Cardiac ventricle fibroblast (primary cell): ENCODE measurements around a stretch of chr9.

GRCh38 chr9:89448129-89448916, 49.6 kb downstream of the SEMA4D start:
- RAMPAGE, long total RNA = no peak

- RAMPAGE, long total RNA = no peak
These were observed 20.5 kb downstream of the SEMA4D start for GRCh38 chr9:89477361-89477784.

GRCh38 chr9:89523915-89524259, 26.0 kb upstream of the SEMA4D start:
- RAMPAGE, long total RNA = no peak

DNA sequence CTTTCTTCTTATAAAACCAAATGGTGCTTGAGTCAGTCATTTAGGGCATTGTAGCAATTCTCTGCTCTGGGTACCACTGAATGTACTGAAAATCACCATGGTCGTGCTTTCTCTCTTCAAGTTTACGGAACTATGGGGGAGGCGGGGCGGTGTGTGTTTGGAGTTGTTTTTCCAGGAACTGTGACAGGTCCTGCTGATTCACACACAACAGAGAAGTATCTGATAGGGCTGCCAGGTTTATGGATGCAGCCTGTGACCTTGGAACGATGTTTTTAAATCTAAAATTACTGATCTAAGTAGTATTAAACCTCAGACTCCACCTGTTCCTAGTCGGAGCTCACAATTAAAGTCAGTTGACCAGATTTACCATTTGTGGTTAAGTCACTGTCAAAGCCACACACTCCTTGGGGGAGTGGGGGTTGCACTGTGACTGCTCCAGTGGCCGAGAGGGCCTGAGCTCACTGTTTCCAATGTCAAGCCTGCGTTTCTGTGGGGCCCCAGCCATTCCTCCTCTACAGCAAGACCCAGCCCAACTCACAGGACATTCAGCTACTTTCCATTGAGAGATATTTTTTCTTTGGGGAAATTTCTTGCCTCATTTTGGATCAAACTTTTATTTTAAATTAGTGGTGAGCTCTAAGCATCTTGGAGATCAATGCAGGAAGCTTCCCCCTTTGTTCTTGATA, 44.4 kb downstream of the GADD45G start:
- RAMPAGE, long total RNA = no peak

DNA sequence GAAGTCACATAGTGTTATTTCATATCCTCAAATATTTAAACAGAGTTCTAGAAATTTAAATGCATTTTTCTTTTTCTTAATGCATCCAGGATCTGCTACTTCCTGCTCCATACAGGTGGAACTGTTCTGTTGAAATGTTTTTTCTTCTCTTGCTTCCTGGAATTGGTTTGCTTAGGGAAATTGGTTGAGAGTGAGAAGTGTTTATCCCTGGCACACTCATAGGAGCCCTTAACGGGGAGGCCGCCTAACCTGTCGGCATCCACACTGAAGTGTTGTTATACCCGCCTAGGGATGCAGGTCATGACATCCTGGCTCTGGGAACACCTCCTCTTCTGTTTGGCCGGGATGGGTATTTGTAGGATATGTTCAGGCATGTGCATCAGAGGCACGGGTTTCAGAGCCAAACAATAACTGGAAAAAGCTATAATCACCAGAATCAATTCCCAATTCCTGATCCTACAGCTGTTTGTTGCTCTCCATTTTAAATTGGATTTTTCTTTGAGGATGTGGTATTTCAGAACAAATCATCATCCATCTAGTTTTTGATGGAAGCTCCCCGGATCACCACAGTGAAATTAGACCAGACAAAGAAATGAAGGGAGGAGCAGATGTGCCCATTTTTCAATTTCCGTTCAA, 239.8 kb downstream of the GADD45G start:
- RAMPAGE, long total RNA = no peak

DNA sequence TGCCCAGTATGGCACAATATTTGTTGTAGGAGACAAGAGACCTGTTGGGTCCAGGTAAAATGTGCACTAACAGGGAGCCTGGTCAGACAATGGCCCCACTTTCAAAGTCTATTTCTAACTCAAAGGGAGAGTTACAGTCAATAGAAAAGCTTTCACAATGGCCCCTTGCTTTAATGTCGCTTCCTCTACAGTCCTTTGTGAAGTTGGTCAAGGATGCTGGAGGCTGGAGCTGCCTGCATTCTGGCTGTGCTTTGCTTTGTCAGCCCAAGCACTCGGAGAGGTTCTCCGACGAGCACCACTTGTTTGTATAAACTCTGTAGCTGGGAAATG, 330.1 kb downstream of the GADD45G start:
- RAMPAGE, long total RNA = no peak

DNA sequence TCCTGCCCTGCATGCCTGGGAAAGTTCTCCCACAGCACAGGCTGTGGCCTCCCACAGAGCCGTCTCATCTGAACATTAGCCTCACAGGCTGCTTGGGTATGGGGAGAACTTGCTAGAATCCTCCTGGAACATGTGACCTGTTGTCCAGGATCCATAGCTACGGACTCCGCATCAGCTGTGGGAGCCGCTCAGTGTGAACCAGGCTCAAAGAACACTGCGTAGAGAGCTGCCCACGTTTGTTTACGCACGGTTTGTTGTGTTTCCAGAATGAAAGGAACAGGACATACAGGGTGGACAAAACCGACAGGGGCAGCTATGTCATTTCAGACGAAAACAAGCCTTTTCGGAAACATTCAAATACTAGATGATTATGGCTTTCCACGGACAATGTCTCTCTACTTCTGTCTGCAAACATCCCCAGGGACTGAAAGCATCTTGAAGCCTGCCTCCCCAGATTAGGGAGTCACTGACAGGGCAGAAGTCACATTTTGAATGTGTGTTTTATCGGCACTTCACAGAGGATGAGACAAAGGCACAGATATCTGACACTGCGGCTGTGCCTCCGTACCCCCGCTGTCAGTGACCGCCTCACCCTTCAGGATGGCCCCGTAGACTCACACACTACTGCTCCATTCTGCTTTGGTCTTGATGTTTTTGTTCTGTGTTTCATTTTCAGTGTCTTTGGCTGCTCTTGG, 390.3 kb downstream of the GADD45G start:
- RAMPAGE, long total RNA = no peak

DNA sequence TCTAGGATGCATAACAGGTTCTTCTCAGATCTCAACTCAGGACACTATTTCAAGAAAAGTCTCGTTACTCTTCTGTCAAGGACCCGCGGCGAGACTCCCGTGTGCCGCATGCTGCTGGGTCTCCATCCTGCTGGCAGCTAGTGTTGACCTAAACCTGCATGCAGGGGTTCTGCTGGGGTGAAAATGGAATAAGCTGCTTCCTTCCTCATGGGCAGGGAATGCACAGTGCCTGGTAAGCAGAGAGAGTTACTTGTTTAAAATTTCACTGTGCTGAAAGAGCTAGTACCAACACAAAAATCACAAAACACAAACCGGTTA, 416.5 kb downstream of the GADD45G start:
- RAMPAGE, long total RNA = no peak

GRCh38 chr9:90827043-90827528, 25.5 kb downstream of the SYK start:
- RAMPAGE, long total RNA = no peak

DNA sequence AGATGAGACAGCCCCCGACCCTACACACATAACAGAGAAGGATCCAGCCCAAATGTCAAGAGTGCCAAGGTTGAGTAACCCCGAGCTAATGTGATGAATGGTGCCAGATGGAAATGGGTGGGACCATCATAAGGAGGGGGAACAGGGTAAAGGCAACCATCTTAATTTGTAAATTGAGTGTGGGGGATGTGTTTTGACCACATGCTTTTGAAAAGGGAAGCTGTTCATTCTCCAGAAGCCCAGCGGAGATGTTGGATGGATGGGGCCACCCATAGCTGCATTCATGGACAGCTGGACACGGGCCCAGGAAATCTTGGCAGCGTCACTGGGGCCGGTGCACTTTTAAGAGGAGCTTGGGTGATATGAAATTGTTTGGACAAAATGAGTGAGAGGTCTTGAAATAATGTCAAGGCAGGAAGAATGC, 33.5 kb downstream of the SYK start:
- RAMPAGE, long total RNA = no peak

GRCh38 chr9:90880589-90880944, 78.9 kb downstream of the SYK start:
- RAMPAGE, long total RNA = no peak

DNA sequence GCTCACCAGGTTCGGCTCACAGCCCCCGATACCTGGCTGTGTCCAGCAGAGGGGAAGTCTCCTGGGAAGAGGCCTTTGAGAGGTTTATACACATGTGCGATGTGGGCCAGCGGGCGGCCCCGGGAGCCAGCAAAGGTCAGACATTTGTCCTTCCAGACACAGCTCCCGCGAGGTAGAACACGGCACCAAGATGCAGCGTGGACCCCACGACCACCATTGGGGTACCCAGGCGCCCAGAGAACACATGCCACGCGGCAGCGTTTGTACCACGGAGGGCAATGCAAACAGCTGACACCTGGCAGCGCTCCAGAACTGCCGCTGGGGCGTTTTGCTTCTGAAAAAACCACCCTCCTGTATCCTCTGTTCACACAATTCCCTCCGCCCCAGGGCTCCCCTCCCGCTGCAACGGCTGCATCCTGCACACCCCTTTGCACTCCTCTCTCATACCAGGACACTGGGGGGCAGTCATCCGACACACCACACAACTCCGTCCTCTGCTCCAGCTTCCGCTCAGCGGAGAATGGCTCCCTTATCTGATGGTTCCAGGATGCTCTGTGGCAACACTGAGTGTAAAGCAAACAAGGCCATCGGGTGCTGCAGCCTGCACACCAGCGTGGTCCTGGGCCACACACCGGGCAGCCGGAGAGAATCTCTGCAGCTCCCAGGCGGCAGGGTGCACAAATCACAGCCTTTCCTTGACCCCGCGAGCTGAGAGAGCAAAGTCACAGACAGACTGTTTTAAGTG, 235.4 kb downstream of the SYK start:
- RAMPAGE, long total RNA = no peak

DNA sequence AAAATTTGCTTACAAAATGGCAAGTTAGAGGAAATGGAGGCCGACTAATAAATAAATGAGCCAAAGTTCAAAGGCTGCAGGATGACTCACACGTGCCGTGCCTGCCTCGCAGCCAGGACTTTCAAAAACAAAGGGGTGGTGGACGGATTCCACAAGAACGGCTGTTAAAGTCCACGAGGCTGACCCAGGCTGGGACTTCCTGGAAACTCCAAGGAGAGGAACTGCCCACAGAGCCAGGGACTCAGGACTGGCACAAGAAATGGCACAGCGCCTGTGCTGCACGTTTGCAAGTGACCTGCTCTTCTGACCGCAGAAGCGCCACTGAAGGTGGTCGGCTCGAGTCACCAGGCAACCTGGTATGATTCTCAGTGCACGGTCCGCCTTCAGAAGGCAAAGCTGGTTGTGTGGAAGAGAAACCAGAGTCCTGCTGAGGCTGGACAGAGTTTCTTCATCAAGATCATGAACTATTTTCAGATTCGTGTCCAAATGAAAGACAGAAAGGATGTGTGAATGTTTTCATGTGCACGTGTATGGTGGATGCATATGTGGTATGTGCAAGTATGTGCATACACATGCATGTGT, 236.5 kb downstream of the SYK start:
- RAMPAGE, long total RNA = no peak

DNA sequence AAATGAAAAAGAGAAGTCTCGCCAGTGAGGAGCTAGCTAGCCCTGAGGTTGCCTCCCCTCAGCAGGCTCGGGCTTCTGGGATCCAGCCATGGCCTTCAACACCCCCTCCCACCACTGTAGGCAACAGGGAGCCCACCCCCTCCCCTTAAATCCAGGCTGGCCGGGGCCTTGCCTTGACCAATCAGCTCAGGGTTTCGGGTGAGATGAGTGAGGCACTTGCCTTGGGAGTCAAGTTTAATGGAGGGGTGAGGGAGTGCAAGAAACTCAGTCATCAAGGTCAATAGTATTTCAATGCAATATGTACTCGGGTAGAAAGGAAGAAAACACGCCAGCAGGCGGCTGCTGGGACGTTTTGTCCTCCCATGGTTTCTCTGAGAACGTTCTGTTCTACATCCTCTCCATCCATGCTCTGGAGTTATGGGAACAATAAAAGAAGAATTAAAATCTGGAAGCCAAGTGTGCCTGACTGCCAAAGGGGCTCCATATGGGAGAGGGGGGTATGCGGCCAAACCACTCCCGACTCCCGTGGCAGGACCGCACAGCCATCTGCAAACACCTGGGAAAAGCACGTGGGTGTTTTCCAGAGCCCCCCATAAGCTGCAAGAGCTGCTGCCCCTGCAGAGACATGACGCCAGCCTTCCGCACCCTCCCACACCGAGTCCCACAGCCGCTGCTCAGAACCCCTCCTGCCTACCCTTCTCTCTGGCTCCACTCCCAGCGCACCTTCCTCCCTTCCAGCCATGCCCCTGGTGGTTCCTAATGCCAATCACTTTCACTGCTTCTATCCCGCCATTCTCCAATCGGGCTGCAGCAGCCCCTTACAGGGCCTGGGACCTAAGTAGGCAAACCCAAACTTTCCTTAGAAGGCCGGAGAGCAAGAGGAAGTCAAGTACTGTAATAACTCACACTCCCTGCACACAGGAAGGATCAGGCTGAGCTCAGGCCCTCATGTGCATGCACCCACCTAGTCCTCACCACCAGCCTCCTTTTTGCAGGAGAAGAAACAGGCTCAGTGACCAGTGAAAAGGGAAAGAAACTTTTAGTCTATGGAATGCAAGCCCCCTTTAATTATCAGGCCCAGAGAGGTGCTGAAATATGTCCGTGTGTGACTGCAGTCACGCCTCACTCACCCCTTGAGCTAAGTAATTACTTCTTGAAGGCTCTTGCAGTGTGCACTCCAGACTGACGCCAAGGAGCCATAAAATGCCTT, 241.6 kb downstream of the SYK start:
- RAMPAGE, long total RNA = no peak

DNA sequence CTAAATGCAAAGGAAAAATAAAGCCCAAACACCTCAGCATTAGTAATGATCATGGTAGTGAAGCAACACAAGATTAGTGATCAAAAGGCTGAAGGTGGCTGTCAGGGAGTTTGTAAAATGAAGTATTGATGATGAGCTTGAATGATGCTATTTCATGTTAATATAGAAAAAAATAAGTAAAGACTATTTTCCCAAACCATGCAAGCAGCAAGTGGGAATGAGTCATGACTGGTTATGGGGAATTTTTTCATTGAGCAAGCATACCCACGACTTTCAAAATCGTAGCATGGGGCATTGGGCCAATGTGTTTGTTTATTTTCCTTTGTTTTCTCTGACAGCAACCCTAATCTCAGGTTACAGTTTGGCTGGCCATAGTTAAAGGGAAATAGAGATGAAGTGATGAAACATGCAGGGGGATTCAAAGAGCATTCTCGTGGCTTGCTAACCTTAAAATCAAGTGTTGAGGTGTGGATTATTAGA, 258.8 kb downstream of the SYK start:
- RAMPAGE, long total RNA = no peak

- RAMPAGE, long total RNA = no peak
These were observed 259.3 kb downstream of the SYK start for GRCh38 chr9:91060844-91061491.

DNA sequence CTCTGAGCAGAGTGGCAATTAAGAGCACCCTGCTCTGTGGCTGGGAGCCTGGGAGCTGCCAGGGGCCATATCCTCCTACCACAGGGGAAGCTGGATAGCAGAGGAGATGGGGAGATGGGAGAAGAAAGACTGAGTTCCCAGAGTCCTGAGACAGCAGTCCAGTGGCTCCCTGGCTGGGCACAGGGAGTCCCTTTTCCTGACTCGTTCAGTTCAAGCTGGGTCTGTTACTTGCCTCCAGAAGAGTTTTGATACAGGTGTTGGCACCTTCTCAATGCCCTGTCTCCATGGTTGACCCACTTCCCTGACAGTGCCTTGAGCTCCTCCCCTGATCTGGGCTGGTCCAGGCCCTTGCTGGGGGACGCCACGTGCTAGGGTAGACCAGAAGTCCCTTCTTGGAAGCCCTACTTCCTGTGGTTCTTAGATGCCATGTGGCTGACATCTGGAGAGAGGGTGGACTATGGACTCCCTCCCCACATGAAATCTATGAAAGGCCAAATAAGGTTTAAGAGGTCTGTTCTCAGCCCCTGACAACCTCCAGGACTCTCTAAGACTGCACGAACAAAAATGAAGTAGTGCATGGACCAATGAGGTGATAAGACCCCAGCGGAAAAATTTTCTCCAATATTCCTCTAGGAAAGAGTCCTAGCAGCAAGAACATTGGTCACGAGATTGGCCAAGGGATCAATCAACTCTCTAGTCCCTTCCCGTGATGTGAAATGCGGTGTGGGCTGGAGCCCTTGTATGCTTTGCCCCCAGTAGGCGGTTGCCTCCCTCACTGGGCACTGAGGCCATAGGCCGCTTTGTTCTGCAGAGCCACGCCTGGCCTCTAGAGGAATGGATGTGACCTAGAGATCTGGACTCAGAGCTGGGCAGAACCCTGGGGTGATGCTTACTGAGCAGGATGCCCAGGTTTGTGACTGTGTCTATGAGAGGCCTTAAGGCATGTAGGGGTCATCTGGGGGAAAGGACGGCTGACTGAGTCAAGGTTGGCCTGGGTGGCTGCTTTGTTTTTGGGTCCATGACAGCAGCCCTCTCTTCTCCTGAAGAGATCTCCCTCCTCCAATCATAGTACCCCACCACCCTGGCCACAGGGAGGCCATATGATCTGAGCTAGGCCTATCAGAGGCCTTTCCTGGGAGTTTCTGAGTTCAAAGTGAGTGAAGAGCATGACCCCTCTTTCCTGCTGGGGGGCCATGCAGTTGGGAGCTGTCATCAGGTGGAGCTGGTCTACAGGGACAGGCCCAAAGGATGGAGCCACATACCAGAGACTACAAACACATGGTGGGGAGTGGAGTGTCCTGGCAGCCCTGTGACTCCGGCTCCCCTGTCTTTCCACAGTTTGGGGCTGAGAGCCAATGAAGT, 165.8 kb downstream of the AUH start:
- RAMPAGE, long total RNA = no peak

DNA sequence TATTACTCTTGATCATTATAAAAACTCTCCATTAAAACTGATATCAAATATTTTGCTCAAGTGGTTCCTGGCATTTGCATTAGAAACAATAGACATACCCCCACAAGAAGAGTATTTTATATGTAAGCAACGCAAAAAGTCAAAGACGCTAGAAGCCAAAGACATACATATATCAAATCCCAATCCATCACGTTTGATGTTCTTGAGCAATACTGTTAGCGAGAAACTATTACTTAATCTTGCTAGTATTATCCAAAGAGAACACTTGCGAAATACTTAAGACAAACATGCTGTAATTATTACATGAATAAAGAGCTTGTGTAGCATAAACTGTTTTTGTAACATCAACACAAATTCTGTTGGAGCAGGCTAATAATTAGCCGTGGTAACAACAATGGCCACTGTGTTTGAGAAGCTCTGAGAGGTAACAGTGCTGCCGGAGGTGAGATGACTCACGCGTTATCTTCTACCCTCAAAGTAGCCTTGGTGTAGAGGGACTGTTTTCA, 164.0 kb downstream of the AUH start:
- RAMPAGE, long total RNA = no peak

DNA sequence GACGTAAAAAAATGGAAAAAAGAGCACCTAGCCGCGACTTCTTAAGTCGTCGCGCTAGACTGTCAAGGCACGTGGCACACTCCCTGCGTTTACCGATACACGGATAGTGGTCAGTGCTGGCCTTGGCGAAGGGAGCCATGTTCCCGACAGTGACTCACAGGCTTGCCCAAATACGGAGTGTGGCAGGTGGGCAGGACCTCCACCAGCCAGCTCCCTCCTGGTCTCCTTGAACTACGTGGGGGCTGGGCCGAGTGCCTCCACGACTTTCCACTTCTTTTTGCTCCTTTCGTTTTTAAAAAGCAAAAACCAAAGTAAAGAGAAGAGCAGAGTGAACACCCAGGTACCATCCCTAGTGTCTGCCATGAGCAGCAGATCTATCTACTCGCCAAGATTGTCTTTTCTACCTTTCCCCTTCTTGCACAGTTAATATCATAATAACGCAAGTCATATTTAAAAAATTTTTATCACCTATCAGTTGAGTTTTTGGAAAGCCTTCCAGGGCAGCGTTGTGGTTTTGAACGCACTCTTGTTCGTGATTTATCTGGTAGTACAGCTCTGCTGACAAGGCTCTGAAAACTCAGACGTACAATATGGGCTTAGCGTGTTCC, 1.4 kb upstream of the NFIL3 start:
- RAMPAGE, long total RNA = no peak

- RAMPAGE, long total RNA = no peak
These were observed 144.0 kb upstream of the NFIL3 start for GRCh38 chr9:91567669-91568080.